SK-N-DZ (cell line): Measurements from ENCODE around the gene PRF1.

GRCh38 chr10:69101194-69101745, 13.4 kb downstream of the SRGN start:
RAMPAGE:
- cytosol, long total RNA, result no peak
- nucleus, long total RNA, result no peak

DNA sequence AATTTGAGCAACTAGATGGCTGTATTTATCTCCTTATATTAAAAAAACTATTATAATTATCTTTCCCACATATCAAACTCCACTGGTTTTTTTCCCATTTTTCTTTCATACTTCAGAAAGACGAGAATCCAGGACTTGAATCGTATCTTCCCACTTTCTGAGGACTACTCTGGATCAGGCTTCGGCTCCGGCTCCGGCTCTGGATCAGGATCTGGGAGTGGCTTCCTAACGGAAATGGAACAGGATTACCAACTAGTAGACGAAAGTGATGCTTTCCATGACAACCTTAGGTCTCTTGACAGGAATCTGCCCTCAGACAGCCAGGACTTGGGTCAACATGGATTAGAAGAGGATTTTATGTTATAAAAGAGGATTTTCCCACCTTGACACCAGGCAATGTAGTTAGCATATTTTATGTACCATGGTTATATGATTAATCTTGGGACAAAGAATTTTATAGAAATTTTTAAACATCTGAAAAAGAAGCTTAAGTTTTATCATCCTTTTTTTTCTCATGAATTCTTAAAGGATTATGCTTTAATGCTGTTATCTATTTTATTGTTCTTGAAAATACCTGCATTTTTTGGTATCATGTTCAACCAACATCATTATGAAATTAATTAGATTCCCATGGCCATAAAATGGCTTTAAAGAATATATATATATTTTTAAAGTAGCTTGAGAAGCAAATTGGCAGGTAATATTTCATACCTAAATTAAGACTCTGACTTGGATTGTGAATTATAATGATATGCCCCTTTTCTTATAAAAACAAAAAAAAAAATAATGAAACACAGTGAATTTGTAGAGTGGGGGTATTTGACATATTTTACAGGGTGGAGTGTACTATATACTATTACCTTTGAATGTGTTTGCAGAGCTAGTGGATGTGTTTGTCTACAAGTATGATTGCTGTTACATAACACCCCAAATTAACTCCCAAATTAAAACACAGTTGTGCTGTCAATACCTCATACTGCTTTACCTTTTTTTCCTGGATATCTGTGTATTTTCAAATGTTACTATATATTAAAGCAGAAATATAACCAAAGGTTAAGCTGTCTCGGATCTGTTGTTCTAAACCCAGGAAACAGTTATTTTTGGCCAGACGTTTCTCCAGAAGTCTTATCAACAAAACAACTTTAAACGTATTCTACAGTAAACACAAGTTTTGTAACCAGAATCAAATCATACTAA, 16.2 kb downstream of the SRGN start:
RAMPAGE:
- cytosol, long total RNA, result no peak
- nucleus, long total RNA, result no peak

RAMPAGE:
- cytosol, long total RNA, result no peak
- nucleus, long total RNA, result no peak
Measured at GRCh38 chr10:69179077-69180101, 645 bp upstream of the SUPV3L1 start.

RAMPAGE:
- cytosol, long total RNA, result no peak
- nucleus, long total RNA, result no peak
Measured at GRCh38 chr10:69237438-69238125, 17.4 kb downstream of the HKDC1 start.

GRCh38 chr10:69332997-69333740, 14.5 kb downstream of the HK1 start:
RAMPAGE:
- cytosol, long total RNA, result no peak
- nucleus, long total RNA, result no peak

RAMPAGE:
- cytosol, long total RNA, result no peak
- nucleus, long total RNA, result no peak
Measured at GRCh38 chr10:69384745-69385148, 32.0 kb downstream of the TACR2 start.

GRCh38 chr10:69458302-69459133, 7.3 kb downstream of the TSPAN15 start:
RAMPAGE:
- cytosol, long total RNA, result no peak
- nucleus, long total RNA, result no peak

RAMPAGE:
- cytosol, long total RNA, result no peak
- nucleus, long total RNA, result no peak
Measured at GRCh38 chr10:69467797-69468425, 16.6 kb downstream of the TSPAN15 start.

RAMPAGE:
- cytosol, long total RNA, result no peak
- nucleus, long total RNA, result no peak
Measured at GRCh38 chr10:69729999-69730533, 71.6 kb upstream of the COL13A1 start.

RAMPAGE:
- cytosol, long total RNA, result no peak
- nucleus, long total RNA, result no peak
Measured at GRCh38 chr10:70130791-70131569, 1.6 kb downstream of the AIFM2 start.

DNA sequence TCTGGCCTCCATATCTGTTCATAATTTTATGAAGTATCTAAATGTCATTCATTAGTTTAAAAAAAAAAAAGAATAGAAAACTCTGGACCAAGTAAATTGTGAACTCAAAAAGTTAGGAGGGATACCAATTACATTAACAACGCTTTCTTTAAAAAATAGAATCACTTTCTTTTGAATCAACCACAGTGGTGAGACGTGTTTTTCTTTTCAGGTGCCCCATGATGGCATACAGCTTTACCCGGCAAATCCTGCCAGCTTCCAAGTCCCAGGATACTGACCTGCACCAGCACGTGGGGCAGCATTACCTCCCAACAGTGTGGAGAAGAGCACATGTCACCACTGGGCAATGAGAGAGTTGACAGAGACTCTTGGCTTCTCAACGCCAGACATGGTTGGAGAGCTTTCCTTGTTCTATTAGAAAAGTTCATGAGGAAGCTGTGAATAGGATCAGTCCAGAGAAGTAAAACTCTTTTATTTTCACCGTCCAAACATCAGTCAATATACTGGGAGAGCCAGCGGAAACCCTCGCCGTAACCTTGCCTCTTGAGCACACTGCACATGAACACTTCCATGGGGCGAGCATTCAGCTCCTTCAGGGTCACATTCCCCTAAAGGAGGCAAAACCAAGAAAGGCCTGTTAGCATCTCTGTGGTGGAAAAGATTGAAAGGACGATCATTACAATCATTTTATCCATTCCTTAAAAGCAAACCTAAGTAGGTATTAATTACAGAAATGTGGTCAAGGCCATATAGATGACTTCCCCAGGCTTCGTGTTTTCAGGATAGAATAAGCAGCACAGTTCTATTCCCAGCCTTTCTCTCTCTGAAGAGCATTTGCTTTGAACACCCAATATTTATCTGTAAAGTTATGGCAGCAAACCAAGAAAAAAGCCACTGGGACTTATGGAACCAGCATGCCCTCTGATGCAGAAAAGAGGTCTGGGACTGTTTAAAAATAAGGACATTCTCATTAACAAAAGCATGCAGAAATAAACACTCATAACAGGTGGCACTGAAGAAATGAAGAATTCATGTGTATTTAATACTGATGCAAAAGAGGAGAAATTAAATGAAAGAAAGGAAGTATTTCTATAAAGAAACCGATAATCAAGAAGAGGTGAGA, 5.8 kb upstream of the TYSND1 start:
RAMPAGE:
- cytosol, long total RNA, result no peak
- nucleus, long total RNA, result no peak

DNA sequence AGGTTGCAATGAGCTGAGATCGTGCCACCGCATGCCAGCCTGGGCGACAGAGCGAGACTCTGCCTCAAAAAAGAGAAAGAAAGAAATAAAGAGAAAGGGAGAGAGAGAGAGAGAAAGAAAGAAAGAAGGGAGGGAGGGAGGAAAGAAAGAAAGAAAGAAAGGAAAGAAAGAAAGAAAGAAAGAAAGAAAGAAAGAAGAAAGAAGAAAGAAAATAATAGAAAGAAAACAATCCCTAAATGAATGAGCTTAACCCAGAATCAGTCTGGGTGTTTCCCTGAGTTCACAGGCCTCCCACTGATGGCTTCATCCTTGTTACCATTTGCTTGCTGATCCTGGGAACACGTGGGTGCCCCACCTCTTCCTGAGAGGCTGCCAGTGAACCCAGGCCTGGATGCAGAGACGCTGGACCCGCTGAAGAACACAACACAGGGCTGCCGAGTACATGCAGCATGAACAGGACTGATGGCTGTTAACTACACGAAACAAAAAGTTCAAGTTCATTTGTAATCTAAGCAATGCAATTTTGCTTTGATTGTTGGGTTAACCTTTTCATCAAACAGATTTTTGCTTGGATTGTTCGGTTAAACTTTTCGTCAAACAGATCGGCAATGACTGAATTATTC, 11.6 kb downstream of the NPFFR1 start:
RAMPAGE:
- cytosol, long total RNA, result no peak
- nucleus, long total RNA, result no peak

RAMPAGE:
- cytosol, long total RNA, result no peak
- nucleus, long total RNA, result no peak
Measured at GRCh38 chr10:70403732-70404090, 234 bp upstream of the EIF4EBP2 start.

GRCh38 chr10:70409553-70410214, 5.7 kb downstream of the EIF4EBP2 start:
RAMPAGE:
- cytosol, long total RNA, result no peak
- nucleus, long total RNA, result no peak

RAMPAGE:
- cytosol, long total RNA, result no peak
- nucleus, long total RNA, result no peak
Measured at GRCh38 chr10:70430499-70431212, 10.8 kb downstream of the NODAL start.

DNA sequence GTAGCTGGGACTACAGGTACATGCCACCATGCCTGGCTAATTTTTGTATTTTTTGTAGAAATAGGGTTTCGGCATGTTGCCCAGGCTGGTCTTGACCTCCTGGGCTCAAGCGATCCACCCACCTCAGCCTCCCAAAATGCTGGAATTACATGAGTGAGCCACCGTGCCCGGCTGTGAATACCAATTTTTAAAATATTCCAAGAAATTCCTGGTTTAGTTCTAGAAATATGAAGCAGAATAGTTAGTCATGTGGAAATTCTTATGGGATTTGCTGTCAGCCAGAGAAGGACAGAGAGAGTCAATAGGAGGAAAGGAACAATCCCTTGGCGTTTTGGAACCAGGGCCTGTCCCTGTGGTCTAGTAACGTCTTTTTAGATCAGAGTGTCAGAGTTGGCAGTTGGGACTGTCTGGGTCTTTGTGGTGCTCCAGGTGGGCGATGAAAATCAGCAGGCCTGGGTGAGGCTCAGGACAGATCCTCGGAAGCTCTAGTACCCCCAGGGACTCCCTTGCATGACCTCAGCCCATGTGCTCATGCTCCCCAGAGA, 7.9 kb downstream of the NODAL start:
RAMPAGE:
- cytosol, long total RNA, result no peak
- nucleus, long total RNA, result no peak

DNA sequence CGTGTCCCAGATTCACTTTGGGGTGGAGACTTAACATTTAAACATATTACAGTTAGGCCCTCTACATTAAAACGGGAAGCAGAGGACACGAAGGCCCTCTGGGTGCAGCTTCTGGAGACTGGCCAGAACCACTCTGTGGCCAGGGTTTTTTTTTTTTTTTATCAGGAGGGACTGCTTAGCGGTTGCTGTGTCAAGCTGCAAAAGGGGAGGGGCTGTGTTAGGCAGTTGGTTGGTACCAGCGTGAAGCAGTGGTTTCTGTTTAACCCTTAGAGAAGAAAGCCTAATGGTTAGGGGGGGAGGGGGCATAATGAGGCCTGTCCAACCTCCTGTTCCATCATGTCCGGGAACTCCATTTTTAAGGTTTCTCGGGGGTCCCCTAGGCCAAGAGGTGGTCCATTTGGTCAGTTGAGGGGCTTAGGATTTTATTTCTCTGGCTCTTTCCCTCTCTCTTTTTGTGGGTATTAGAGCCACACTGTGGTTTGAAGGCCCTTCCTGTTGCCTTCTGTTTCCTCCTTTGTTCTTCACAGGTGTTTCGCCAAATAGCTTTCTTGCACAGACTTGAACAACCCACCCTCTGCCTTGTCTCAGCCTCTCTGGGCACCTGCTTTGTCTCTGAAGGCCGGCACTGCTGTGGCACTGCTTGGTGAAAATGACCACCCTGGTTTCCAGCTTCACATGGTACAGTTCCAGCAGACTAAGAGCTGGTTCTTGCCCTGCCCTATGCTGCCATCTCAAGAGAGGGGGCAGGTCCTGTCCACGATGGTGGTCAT, 26.4 kb downstream of the PRF1 start:
RAMPAGE:
- cytosol, long total RNA, result no peak
- nucleus, long total RNA, result no peak

DNA sequence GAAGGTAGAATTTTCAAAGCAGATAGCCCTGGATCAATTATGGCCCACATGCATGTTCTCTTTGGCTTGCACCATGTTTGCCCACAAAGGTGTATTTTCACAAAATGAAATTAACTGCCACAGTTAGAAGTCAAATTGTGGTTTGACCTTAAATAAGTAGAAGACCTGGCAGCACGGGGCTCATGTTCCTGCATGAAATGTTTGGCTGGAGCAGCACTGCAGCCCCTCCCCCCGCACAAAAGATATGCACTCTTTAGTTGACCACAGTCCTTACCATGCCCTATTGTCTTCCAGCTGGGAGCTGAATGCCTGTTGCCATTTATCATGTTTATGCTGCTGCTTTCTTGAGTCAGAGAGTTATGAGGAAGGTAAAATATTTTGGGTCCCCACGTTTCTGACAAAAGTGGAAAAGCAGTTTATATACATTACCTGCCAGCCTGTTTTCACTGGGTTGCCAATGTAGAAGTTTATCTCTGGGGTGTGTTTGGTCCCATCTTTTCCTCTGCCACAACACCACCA, 5.7 kb downstream of the PRF1 start:
RAMPAGE:
- cytosol, long total RNA, result no peak
- nucleus, long total RNA, result no peak

DNA sequence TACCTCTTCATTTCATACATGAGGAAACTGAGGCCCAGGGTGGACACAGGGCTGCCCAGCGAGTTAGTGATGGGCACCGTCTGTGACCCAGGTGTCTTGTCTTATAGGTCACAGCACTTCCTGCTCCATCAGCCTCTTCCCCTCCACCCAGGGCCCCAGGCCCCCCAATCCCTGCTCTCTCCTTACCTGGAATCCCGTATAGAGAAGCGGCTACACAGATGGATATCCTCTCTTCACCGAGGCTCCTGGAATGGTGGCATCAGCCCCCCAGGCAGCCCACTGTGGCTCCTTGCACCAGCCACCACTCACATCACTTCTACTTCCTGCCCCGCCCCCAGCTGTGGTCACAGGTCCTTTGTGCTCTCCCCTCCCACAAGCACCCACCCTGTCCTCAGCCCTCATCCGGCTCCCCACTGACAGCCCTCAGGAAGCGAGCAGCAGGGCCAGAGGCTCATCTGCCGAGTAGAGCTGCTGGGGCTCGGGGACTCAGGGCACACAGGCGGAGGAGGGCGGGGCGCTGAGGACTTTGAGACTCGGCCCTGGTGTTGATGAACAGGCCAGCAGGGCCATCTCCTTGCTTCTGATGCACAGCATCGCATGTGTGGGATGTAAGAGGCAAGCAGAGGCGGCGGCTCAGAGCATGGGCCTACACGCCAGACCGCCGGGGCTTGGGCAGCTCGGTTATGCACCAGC, at the start of gene PRF1:
Gene PRF1 (minus strand): TSS at position 283 of the 693 bp plus-strand sequence.
RAMPAGE:
- cytosol, long total RNA, result no peak
- nucleus, long total RNA, result no peak

RAMPAGE:
- cytosol, long total RNA, result no peak
- nucleus, long total RNA, result no peak
Measured at GRCh38 chr10:70653313-70653757, 19.0 kb upstream of the ADAMTS14 start.